ENCODE results near the genes ARHGEF10L and IGSF21.

DNA sequence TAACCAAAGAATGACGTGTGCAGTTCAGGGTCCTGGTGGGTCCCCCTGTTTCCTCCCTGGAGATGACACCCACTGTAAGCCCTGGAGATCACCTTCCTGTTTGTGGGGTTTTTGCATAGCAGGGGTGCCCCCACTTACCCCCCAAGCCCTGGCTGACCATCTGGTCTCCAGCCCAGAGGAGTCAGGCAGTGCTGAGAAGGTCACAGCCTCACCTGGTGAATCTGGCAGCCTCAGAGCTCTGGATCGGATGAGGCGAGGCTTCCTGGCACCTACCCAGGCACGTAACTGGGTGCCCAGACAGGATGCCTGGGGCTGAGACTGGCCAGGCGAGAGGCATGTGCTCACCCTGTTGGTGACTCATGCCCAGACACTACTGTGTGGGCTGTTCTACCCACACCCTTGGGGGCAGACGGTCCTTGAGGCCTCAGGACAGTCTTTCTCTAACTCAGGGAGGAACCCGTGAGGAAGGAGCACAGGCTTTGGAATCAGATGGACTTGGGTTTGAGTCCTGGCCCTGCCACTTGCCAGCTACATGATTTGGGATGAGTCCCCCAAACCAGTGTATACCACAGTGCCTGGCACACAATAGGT is 15.2 kb upstream of the PADI3 start:
- PRO-cap: no peak
- RAMPAGE, long total RNA, 2 experiments: no peak in any of the 2 experiments

DNA sequence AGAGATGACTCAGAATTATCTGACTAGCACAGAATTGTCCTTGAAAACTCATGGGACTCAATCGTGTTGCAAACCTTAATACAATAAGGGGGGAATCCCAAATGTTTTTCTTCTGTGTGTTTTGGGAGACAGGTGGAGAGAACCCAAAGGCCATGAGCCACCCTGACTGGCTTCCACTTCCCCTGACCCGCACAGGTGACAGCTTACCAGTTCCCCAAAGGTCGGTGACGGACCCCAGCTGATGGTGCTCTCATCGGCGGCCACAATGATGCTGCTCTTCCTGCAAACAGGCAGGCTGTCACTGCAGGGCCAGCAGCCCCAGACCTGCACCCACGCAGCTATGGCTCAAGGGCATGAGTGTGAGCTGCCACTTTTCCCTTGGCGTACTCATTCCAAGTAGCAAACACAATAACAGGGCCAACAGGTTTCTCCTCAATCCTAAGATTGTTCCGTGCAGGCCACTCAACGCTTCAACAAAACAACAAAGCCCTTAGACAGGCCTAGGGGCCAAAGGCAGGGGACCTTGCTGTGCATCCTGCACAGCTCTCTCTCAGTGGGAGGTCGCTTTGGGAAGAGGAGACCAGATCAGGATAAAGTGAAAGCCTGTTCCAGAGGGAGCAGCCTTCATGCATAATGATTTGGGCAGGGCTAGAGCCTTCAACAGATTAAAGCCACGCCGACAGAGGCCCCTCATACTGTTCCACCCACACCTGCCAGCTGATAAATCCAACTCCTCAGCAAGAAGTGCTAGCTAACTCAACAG is 27.4 kb downstream of the RCC2 start:
- PRO-cap: no peak
- RAMPAGE, long total RNA, 2 experiments: no peak in any of the 2 experiments

- PRO-cap: no peak
- RAMPAGE, long total RNA, 2 experiments: no peak in any of the 2 experiments
These were observed 15.8 kb downstream of the RCC2 start for GRCh38 chr1:17423439-17424357.

DNA sequence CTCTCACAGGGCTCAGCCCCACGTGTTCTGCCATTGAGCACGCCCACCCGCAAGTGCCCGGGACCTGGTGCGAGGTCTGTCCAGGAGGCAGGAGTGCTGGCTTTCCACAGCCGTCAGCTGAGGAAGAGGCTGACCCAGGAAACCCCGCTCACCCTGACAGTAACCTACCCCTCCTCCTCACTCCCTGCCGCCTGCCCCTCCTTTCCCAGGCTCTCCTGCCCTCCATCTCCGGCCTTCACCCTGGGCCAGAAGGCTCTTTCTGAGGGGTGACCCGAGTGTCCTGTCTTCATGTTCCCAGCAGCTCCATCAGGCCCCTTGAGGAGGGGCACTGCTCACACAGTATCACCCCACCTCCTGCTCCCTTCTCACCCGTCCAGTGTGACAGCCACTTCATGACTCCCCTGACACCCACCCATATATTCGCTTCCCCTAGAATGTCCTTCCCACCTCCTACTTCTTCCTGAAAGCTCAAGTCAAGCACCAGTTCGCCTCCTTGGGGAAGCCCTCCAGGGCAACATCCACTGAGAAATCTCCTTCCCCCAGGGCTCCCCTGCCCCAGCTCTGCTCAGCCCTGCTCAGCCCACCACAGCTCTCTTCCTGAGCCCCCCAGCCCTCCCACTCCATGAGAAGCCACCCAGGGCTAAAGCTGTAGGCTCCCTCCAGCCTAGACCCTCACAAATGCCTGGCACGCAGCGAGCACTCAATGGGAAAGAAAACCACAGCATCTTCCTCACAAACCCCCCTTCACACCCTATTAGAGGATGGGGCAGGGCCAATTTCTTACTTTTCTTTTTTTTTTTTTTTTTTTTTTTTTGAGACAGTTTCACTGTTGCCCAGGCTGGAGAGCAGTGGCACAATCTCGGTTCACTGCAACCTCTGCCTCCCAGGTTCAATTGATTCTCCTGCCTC is 13.3 kb downstream of the RCC2 start:
- PRO-cap: no peak
- RAMPAGE, long total RNA, 2 experiments: no peak in any of the 2 experiments

DNA sequence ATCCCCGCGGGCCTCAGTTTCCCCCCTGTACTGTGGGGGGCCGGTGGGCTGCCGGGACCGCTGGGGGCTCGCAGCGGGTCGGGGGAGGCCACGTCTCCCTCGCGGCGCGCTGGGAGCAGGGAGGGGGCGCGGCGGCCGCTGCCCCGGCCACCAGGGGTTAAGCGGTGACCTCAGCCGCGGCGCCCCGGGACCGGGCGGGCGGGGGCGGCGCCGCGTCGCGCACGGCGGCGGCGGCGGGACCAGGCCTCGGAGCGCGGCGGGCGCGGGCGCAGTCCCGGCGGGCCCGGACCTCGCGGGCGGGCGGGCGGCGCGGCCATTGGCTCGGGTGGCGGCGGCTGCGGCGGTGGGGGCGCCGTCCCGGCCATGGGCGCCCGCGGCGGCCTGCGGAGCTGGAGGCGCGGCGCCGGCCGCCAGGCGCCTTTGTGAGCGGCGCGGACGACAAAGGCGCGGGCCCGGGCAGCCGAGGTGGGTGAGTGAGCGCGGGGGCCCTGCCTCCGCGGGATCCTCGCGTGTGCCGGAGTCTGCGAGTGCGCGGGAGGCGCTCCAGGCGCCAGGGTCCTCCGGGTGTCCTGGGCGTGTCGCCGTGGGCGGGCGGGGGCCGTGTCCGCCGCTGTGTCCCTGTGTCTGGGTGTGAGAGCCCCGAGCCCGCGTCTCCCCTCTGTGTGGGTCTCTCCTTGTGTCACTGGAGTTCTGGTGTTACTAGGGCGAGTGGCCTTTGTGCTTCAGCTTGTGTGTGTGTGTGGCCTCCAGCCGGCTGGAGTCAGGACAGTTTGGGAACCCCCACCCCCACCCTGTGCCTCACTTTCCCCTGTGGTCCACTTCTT is at the start of gene ARHGEF10L:
ARHGEF10L (plus strand) TSS at position 213 of the 824 bp plus-strand sequence.
- PRO-cap: unidirectional peak, plus-strand start at position 189 of the sequence; unidirectional peak, plus-strand start at position 218 of the sequence; unidirectional peak, plus-strand start at position 316 of the sequence; bidirectional peak, plus-strand start at position 526 of the sequence, minus-strand start at position 529 of the sequence
- RAMPAGE, long total RNA, 2 experiments: no peak in any of the 2 experiments

DNA sequence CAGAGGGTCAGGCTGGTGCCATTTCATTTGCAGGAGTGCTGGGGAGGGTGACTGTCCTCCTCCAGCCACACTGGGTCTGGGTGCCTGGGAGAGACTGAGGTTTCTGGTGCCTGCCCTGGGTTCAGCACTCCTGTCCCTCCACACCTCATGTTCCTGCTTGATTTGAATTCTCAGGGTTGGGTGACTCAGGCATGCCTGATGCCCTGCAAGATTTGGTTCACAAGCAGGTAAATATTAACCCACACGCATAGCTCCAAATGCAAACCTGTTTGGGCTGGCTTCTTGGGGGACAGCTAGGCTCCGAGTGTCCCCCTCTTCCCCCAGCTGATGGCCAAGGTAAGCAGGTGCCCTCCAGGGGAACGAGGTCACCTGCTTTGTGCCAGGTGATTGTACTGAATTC is 20.3 kb downstream of the ARHGEF10L start:
- PRO-cap: no peak
- RAMPAGE, long total RNA, 2 experiments: no peak in any of the 2 experiments

DNA sequence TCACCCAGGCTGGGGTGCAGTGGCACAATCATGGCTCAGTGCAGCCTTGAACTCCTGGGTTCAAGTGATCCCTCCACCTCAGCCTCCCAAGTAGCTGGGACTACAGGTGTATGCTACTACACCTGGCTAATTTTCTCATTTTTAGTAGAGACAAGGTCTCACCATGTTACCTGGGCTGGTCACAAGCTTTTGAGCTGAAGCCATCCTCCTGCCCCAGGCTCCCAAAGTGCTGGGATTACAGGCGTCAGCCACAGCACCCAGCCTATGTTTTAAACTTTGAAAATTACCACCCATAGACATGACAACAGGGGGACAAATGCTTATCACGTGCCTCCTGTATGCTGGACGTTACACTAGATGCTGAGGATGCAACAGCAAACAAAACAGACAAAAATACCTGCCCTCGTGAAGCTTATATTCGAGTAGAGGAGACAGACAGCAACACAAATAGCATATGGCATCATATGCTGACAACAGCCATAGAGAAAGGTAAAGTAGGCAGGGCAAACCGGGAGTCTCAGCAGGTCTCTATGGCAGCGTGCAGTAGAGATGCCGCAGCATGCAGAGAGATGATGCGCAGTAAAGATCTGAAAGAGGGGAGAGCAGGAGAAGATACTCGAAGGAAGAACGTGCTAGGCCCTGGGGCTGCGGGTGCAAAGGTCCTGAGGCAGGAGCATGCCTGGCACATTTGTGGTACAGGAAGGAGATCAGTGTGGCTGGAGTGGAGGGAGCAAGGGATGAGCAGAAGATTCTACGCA is 44.8 kb downstream of the ARHGEF10L start:
- PRO-cap: no peak
- RAMPAGE, long total RNA, 2 experiments: start-site peak on the plus strand in 2 of 2 experiments, centred at positions 140 to 251 of the sequence, 5 to 15 reads per replicate

DNA sequence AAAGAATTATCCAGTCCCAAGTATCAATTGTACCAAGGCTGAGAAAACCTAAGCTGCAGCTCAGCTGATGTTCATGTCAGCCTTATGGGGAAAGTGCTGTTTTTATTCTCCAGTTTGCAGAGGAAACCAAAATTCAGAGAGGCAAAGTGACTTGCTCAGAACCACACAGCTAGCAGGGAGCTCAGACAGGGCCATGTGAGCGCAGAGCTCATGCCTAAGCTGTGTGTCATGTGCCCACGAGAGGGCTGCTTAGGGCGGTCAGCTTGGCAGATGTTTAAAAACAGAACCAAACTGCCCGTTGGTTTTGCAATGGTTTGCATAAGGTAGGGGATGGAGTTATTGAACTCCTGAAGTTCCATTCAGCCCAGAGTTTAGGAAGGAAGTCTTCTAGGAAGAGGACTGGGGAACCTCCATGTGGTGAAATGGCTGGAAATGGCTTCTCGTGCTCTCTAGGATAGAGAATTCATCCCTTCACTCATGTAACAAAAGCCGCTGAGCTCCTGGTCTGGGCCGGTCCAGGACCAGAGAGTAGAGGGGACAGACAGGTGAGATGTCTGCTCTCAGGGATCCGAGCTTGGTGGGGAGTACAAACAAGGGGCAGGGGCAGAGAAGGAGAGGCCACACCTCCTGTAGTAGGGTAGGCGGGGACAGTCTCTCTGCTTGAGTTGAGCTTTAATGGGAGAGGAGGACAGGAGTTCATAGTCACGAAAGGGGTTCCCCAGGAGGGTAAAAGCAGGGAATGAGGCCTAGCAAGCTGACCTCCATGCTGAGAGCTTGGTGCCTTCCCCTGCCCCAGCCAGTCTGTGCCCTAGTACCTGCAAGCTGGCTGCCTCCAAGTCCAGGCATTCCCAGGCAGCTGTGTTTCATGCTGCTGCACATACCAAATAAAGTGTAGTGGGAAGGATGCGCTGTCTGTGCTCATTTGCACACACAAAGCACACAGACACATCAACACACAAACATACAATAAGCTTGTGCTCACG is 46.9 kb downstream of the ARHGEF10L start:
- PRO-cap: no peak
- RAMPAGE, long total RNA, 2 experiments: no peak in any of the 2 experiments

DNA sequence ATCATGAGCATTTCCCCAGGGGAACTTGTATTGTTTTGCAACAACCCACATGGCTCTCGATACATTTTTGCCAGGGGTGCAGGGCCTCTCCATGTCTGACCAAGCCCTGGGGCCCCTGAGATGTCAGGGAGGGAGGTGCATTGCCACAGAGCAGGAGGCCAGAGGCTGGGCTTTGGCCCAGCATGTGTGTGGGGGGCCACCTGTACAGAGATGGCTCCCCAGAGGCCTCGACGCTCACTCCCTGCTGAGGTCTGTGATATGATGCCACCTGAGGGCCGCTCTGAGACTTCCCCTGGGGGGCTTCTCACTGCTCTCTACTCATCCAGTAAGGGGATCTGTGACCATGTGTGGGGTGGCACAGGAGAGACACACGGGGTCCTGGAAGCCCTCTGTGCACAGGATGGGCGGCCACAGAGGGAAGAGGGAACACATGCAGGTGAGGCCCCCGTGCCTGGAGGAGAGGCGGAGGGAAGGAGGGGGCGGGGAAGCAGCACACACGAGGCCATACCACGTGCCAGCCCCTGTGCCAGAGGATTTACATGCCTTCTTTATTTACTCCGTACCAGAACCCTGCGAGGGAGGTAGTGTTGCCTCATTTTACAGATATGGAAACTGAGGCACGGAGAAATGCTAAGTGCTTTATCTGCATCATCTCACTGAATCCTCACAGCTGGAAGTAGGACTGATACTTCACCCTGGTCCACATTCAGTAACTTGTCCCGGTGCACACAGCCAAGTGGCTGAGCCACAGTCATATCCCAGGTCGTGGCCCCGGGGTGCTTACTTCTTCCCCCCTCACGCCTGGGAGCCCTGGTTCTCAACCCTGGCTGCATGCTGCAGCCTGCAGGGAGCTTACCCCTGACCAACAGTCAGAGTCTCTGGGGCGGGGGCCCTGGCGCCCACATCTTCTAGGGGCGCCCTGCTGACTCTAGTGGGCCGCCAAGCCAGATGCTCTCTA is 56.0 kb downstream of the ARHGEF10L start:
- PRO-cap: no peak
- RAMPAGE, long total RNA, 2 experiments: start-site peak on the plus strand in 1 of 2 experiments, centred at position 396 of the sequence, 14 reads per replicate

DNA sequence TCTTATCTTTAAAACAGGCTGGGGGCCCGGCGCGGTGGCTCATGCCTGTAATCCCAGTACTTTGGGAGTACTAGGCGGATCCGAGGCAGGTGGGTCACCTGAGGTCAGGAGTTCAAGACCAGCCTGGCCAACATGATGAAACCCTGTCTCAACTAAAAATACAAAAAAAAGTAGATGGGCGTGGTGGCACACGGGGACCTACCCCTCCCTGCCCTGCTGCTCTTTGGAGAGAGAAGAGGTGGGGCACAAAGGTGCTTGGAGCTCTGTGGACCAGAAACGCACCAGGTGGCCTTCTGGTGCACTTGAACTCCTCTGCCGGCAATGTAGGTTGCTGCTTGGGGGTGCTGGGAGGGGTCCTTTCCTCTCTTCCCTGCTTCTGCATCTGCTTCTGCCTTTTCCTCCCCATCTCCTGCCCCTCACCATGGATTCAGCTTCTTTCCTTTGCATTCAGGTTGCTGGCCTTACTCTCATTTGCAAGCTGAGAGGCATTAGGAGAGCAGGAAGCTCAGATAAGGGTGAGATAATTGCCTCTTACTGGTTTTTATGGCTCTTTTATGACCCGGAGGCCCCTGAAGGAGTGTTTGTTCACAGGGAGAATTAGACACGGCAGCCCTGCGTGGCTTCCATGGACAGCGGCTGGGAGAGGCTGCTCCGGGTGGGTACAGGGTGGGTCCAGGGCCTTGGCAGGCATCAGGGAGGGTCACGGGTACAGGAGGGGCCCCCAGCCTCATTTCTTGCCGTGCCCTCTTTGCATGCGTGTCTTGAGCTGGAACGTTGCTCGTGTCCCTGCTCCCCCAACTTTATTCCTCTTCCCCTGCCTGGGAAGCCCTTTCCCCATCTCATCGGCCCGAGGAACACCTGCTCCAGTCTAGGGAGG is 57.5 kb downstream of the ARHGEF10L start:
- PRO-cap: no peak
- RAMPAGE, long total RNA, 2 experiments: no peak in any of the 2 experiments

DNA sequence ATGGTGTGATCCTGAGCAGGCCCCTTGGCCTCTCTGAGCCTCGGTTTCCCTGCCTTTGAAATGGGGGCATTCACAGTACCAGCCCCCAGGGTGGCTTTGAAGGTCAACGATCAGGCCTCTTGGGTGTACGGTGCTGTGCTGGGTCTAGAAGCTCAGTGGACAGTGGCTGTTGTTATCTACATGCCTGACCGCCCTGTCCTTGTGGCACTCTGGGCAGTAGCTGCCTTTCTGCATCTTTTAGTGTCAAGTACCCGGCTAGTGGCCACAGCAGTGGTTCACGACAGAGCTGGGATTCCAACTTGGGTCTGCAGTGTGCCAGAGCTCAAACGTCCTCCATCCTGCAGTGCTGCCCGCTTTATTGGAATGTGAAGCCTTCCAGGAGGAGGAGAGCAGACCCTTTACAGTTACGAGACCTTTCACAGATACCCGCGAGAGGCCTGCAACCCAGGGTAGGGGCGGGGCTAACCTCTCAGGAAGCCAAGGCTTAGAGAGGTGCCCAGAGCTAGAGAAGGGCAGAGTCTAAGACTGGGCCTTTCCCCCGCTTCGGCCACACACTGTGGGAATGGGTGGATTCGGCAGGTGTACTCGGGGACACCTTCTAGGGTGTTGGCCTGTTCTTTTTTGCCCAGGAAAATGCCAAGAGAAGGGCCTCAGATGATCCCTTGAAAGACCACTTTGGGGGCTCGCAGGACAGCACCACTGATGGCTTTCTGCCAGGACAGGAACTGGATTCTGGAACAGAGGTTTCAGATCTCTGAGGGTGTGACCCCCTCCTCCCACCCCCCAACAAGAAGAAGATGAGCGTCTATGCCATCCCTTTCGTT is 74.5 kb downstream of the ARHGEF10L start:
- PRO-cap: no peak
- RAMPAGE, long total RNA, 2 experiments: no peak in any of the 2 experiments

GRCh38 chr1:17759195-17759621 is 4.1 kb downstream of the ACTL8 start:
- PRO-cap: no peak
- RAMPAGE, long total RNA, 2 experiments: no peak in any of the 2 experiments

- PRO-cap: unidirectional peak, plus-strand start at chr1:18107773
- RAMPAGE, long total RNA, 2 experiments: no peak in any of the 2 experiments
These were observed at the start of gene IGSF21 for GRCh38 chr1:18107452-18108670. TSS of gene IGSF21 (plus strand) at chr1:18107798.

- PRO-cap: no peak
- RAMPAGE, long total RNA, 2 experiments: no peak in any of the 2 experiments
These were observed 181.3 kb upstream of the KLHDC7A start for GRCh38 chr1:18299423-18299825.

- PRO-cap: no peak
- RAMPAGE, long total RNA, 2 experiments: no peak in any of the 2 experiments
These were observed 70.4 kb upstream of the KLHDC7A start for GRCh38 chr1:18410183-18410956.

GRCh38 chr1:18557440-18558037 is 73.1 kb upstream of the PAX7 start:
- PRO-cap: no peak
- RAMPAGE, long total RNA, 2 experiments: no peak in any of the 2 experiments

DNA sequence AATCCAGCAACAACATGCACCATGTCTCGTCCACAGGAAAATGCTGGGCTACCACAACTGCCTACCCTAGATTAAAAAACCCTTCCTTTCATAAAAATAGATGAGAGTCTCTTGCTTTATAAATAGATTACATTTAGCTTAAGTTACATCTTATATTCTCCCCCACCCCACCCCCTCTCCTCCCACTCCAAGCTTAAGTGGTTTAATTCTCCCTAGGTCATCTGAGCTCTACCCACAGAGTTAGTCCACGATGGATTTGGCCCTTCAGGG is 2.9 kb upstream of the ALDH4A1 start:
- PRO-cap: no peak
- RAMPAGE, long total RNA, 2 experiments: no peak in any of the 2 experiments

DNA sequence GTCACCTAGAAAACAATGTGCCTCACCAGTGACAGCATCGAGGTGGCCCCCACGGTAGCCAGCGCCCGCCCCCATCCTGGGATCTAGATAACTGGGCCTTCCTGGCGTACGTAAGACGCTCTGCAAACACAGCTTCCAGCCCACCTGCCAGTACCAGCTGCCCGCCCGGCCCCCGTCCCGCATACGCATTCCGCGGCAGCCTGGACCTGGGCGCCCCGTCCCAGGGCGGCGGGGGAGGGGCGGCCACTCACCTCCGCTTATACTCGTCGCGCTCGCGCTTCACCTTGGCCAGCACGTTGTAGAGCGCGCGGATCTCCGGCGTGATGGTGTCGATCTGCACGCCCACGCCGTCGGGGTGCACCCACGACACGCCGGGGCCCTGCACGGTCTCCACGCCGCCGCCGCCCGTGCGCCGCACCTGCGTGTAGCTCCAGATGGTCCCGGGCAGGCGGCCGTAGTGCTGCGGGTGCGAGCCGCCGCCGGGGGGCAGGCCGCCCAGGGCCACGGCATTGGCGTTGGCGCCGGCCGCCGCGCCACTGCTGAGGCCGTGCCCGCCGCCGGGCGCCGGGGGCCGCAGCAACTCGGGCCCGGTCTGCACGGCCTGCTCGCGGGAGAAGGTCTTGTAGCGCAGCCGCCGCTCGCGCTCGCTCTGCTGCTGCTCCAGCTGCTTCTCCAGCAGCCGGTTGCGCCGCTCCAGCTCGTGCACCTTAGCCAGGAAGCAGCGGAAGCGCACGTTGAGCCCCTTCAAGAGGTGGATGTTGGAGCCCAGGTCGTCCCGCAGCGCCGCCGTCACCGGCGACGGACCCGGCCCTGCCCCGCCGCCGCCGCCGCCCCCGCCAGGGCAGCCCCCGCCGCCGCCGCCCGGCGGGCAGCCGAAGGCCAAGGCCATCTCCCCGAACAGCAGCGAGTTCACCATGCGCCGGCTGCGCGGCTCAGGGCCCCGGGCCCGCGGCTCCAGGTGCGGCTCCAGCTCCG is 772 bp downstream of the IFFO2 start:
- PRO-cap: no peak
- RAMPAGE, long total RNA, 2 experiments: start-site peak on the minus strand in 1 of 2 experiments, centred at position 376 of the sequence, 883 reads per replicate

DNA sequence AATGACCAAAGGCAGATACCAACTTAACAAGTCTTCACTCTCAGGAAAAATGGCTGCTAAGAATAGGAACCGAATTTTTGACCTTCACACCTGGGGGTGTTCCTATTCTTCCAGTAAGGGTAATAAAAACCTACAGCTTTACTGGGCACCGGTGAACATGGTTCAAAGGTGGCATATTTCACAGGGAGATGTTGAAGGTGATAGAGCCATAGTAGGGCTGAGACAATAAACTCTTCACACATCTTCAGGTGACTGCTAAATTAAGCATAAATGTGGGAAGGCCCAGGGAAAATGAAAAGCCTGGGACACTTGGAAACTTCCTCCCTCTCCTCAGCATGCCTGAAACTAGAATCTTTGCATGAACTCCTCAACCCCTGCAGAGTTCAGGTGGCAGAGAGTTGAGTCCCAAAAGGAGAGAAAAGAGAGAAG is 65.4 kb upstream of the IFFO2 start:
- PRO-cap: no peak
- RAMPAGE, long total RNA, 2 experiments: no peak in any of the 2 experiments

DNA sequence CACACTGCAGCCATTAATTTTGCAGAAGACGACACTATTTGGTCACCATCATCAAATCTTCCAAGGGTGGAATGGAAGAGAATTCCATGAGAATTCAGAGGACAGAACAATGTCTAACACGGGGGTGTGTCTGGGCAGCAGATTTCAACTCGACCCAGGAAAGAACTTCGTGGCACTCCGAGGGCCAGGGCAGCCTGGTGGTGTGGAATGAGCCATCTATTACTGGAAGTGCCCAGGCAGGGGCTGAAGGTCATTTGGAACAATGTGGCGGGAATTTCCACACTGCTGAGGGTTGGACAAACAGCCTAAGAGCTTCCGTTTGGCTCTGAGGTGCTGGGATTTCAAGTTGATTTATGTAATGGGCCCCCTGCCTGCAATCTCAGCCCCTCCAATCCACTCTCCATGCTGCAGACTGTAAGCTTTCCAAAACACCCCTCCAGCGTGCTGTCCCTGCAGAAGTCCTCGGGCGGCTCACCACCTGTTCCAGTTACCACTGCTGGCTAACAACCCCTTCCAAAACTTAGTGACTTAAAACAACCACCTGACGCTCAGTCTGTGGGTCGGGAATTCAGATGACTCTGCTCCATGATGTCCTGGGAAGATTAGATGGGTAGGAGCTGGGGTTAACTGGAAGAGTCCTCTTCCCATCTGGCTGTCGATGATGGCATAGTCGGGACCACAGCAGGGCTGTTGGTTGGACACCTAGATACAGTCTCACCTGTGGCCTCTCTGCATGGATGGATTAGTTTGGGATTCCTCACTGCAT is 89.5 kb upstream of the IFFO2 start:
- PRO-cap: no peak
- RAMPAGE, long total RNA, 2 experiments: no peak in any of the 2 experiments